Keratinocyte (primary cell): Measurements from ENCODE around the gene OR4F15.

GRCh38 chr15:101812028-101812472 lies at the start of gene OR4F15:
Gene OR4F15 (plus strand): TSS chr15:101812202.
CAGE:
- cytosol, long polyA minus RNA: no peak
- cytosol, long polyA plus RNA: no peak
- long polyA plus RNA: no peak
- nucleus, long polyA minus RNA: no peak
- nucleus, long polyA plus RNA: no peak

DNA sequence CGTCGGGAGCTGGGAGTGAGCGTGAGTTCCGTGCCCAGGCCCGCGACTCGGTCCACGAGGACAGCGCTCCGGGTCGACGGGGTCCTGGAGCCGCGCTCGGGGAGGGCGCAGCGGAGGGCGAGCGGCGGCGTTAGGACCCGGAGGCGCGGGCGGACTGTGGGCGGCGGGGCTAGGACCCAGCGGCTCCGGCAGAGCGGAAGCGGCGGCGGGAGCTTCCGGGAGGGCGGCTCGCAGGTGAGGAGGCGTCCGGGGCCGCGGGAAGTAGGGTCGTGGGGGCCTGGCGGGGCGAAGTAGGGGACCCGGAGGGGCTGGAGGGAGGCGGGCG lies 149.4 kb downstream of the OR4F15 start:
CAGE:
- cytosol, long polyA minus RNA: no peak
- cytosol, long polyA plus RNA: no peak
- long polyA plus RNA: no peak
- nucleus, long polyA minus RNA: no peak
- nucleus, long polyA plus RNA: no peak